ENCODE measurements around a stretch of chr16.

DNA sequence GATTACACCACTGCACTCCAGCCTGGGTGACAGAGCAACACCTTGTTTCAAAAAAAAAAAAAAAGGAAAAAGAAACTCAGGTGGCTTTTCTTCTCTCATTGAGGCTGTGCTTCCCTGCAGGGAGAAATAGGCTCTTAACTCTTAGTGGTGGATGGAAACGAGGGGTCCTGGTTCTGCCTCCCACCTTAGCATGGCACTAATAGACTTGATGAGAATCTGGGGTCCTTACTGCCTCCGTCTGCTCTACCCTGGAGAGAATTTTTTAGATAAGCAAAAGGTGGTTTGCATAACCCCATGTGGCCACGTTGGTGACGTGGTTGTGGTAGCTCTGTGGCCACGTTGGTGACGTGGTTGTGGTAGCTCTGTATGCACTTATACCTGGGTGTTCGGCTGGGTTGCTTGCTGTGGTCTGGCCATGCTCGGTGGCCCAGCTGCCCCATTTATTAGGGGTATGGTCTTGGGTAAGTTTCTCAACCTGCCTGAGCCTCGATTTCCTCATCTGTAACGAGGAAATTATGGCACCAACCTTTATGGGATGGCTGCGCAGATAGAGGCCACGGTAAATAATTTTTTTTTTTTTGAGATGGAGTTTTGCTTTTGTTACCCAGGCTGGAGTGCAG is 13.0 kb downstream of the SPIRE2 start:
- PRO-cap, result no peak
- RAMPAGE, long total RNA, result no peak

DNA sequence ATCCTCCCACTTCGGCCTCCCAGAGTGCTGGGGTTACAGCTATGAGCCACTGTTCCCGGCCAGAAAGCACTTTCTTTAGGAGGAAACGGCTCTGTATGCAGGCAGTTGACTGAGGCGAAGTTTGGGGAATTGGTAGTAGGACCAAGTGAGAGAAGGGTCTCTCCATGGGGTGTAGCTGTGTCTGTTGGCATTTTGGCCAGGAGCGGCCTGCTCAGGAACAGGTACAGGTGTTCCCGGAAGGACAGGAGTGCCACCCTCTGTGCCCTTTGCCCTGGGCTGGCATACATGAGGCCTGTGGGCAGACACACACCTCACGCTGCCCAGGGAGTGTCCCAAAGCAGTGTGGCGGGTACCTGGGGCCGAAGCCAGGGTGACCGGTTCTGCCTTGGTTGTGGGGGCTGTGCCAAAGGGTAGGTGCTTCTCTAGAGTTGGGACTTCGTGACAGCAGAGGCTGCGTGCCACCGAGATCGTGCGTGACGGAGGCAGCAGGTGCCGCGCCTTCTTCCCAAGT is 20.1 kb upstream of the TCF25 start:
- PRO-cap, result no peak
- RAMPAGE, long total RNA, result no peak

- PRO-cap, result bidirectional peak, plus-strand start at chr16:89922599, minus-strand start at chr16:89922463; bidirectional peak, plus-strand start at chr16:89923345, minus-strand start at chr16:89923184
- RAMPAGE, long total RNA, result no peak
Observed at GRCh38 chr16:89922240-89923234, 605 bp upstream of the TUBB3 start.

GRCh38 chr16:89957868-89958178 is 9.3 kb downstream of the DEF8 start:
- PRO-cap, result no peak
- RAMPAGE, long total RNA, result no peak

DNA sequence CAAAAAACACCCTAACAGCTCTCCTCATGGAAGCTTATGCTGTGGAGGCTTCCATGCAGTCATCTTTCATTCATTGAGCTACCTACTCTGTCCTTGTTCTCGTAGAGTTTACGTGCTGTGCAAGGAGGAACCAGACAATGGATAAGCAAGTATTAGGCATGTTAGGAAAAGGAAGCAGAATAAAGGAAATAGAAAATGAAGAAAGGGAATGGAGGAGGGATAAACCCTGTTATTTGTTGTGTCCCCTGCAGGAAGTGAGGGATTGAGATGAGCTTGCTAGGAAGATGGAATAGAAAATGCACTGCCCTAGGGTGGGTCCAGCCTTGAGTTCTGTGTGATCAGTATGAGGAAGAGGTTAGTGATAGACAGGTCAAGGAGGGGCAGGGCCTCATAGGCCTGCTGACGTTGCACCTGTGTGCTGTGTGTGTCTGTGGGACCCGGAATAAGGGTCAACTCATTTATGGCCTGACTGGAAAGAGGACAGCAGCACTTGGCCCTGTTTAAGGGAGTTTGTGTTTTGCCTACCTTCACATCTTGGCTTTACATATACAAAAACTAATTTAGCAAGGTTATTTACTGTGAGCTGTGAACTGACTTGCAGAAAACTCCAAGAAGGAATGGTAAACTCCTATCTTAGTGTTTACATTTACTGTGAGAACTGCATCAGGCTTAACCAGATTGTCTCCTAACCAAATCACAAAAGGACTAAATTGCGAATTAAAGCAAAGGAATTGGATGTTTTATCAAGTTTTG is 26.3 kb downstream of the DEF8 start:
- PRO-cap, result no peak
- RAMPAGE, long total RNA, result no peak

DNA sequence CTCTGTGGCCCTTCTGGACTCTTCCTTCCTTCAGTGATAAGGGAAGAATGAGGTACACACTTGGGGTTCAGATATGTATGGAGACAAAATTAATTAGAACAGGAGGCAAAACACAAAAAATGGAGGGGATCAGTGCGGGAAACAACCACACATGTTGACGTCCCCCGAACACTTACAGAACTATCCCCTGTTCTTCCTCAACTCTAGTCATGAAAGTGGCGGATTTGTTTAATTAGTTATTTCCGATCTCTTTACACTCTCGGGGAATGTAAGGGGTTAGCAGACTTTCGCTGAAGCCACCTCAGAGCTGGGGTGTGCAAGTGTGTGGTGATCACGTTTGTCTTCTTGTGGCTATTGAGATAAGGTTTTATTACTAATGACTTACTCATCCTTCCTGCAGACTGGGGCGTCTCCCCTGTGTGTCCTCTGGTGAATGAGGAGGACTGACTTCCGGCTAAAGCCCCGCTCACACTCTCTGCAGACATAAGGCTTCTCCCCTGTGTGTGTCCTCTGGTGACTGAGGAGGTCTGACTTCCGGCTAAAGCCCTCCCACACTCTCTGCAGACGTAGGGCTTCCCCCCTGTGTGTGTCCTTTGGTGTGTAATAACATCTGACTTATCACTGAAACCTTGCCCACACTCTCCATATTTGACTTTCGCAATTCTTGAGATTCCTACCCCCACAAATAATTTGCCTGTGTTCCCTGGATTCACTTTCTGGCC is 19.5 kb downstream of the PRDM7 start:
- PRO-cap, result no peak
- RAMPAGE, long total RNA, result no peak

Data from urinary bladder (tissue), 3 donors.